Anterior vena cava (tissue), 1 donor: ENCODE measurements around the gene TGFBR1.

DNA sequence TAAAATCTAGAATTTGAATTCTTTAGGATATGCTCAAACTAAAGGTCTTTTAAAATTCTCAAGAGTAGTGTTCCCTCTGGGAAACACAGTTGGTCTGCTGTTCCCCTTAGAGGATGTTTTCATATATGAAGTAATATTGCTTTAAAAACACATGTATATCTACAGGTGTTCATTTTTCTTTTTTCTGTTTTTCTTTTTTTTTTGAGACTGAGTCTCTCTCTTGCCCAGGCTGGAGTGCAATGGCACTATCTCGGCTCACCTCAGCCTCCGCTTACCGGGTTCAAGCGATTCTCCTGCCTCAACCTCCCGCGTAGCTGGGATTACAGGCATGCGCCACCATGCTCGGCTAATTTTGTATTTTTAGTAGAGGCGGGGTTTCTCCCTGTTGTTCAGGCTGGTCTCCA is 2.5 kb downstream of the ANP32B start:
- PRO-cap, result no peak

GRCh38 chr9:98019658-98020209 is 36.6 kb downstream of the ANP32B start:
- PRO-cap, result no peak

DNA sequence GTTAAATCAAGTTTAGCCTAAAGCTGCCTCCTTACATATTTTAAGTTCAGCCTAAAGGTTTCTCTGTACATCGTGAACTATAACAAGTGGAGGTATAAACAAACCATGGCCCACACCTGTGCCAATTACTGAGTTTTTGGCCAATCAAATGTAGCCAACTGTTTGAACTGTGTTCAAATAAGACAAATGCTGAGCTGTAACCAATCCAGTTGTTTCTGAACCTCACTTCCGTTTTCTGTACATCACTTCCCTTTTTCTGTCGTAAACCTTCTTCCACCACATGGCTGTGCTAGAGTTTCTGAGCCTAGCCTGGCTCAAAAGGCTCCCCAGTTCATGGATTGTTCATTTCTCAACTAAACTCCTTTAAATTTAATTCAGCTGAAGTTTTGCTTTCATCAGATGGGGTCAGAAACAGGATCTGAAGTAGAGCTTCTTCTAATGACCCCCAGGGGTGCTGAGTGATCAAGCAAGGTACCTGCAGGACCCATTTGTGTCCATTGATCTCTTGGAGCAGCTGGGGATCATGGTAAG is 11.2 kb upstream of the NANS start:
- PRO-cap, result no peak

DNA sequence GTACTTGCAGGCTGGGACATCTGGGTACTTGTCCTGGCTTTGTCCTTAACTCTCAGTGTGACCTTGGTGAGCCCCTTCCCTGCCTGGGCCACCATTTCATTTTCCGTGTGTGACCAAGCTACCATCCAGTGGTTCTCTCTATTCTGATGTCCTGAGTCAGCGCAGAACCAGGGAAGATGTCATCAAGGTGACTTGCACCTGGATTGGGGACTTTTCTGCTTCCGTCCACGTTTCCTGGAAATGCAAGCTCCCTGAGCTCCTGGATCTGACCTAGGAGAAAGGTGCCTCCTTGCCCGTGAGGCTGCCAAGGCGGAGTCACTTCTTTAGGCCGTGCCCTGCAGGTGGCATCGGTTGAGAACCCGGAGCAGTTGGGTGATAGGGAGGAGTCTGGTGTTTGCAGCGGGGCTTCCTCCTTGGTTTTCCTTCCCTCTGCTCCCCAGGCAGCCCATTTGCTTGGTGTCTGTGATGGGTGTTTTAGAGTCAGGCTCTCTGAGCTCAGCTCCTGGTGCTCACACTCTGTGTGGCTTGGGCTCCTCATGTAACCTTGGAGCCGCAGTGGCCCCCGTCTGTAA is 15.2 kb downstream of the NANS start:
- PRO-cap, result no peak

GRCh38 chr9:98080840-98081930 is 24.7 kb downstream of the NANS start:
- PRO-cap, result no peak

DNA sequence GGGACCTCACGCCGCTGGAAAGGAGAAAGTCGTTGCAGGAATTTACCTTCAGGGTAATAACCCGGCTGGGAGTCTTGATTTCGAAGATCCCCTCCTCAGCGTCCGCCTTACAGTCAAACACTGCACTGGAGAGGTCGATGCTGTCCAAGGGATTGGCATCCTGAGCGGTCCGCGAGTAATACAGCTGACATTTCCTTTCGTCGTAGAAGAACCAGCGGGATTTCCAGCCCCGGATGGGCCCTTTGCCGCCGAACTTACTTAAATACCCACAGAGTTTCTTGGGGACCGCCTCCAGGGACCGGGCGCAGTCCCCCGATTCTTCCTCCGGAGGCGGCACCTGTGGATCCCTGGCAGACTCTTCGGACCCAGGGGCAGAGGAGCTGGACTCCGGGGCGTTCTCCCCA is 320 bp downstream of the TBC1D2 start:
- PRO-cap, result no peak

- PRO-cap, result no peak
Measured at GRCh38 chr9:98781938-98782387, 14.4 kb downstream of the ANKS6 start.

DNA sequence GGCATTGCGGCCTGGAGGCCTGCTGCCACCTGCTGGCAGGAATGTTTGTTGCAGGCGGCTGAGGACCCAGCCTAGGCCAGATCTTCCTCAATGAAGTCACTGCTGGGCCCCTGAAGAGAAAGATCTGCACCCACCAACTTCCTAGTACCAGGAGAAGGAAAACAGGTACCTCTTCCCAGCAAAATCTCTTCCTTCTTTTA is 5.1 kb downstream of the ANKS6 start:
- PRO-cap, result no peak

DNA sequence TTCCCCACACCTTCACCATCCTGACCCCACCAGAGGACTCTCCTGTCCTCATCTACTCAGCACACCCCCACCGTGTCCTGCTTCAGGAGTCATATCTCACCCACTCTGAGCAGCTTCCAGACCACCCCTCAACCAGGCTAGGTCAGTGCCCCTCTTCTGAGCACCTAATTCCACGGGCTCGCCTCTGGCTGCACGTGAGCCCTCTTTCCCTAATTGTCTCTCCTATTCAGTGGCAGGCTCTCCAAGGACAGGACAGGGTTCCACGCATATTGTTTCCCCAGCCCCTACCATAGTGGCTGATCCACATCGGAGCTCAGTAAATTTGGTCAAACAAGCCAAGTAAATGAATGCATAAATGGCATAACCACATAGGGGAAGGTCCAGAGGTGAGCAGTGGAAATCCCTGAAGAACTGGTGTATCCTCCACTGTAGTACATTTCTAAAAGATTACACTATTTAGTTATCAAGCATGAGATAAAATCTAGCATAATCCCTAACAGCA is 4.2 kb downstream of the ANKS6 start:
- PRO-cap, result no peak

DNA sequence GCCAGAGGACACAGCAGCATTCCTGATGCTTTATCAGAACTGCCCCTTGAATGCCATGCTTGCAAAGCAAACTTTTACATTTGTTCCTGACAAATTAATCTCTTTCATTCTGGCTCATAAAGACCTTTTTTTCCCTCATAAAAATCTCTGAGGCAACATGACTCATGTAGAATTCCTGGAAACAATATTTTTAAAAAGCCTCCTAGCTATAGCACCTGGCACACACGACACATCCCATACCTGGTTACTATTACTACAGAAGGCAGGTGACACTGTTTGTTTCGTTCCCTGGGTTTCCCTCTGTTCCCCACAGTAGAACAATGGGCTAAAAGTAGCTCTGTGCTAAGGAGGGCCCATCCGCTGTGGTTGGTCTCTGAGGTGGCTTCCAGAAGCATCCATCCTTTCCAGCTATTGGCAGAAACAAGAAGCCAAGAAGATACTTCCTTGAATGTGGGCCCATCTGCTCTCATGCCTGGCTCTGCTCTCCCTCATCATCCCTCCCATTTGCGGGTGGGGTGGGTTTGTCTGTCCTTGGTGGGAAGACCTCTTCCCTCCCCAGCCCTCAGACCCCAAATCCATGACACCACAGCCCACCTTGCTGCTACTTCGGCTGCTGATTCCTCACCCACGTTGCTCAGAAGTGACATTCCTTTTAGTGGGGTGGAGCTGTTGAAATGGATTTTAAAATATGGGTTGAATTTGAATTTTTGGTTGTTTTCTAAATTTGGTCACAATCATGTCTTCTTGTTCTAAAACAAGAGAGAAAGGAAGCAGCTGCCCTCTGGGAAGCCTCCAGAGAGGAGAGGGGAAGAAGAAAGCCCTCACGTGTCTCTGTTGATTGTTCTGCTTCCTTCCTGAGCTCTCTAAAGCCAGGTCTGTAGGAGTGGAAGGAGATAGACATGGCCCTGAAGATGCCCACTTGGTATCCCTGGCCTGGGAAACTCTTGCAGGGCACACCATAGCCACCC is 59.3 kb downstream of the GALNT12 start:
- PRO-cap, result no peak

DNA sequence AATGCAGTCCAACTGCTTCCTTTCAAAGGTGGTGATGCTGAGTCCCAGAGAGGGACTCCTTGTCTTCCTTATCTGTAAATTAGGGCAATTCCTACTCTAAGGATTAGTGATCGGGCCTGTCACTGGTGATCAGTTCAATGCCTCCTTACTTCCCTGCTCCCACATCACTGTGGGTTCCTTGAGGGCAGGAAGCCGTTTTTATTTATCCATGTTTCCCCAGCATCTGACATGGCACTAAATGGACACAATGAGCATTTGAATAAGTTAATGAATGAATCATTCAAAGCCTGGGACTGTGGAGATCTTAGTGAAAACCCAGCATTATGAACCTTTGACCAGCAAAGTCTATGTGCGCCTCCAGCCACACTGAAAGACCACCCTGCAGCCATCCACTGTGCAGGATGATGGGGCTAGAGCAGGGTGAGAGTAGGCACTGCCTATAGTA is 11.5 kb downstream of the COL15A1 start:
- PRO-cap, result no peak

- PRO-cap, result no peak
Measured at GRCh38 chr9:98973453-98974093, 29.9 kb downstream of the COL15A1 start.

- PRO-cap, result no peak
Measured at GRCh38 chr9:98985696-98986093, 42.0 kb downstream of the COL15A1 start.

DNA sequence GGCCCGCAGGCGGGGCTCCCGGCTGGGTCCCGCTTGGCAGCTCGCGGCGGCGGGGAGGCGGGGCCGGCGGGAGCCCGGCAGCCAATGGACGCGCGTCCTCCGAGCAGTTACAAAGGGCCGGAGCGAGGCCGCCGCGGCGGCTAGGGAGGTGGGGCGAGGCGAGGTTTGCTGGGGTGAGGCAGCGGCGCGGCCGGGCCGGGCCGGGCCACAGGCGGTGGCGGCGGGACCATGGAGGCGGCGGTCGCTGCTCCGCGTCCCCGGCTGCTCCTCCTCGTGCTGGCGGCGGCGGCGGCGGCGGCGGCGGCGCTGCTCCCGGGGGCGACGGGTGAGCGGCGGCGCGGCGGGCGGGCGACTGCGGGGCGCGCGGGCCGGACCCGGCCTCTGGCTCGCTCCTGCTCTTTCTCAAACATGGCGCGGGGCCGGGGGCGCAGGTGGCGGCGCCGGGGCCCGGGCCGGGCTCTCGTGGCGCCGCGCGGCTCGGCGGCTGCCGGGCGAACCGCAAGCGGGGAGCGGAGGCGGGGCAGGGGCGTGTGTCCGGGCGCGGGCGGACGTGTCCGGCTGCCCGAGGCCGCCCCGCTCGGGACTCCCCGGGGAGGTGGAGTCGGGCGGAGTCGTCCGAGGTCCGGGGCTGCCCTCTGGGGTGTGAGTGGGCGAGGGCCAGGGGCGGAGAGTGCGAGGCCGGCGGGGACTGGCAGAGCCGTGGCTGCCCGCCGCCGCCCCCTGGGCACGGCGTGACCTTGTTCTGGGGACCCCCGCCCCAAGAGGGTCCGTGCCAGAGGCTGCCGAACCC is at the start of gene TGFBR1:
Gene TGFBR1, plus strand, starts transcription at position 136 of the 790 bp plus-strand sequence.
- PRO-cap, result bidirectional peak, plus-strand start at position 143 of the sequence, minus-strand start outside the sequence; bidirectional peak, plus-strand start at position 409 of the sequence, minus-strand start at position 381 of the sequence; bidirectional peak, plus-strand start at position 660 of the sequence, minus-strand start at position 586 of the sequence

GRCh38 chr9:99150051-99150671 is 45.2 kb downstream of the TGFBR1 start:
- PRO-cap, result no peak

DNA sequence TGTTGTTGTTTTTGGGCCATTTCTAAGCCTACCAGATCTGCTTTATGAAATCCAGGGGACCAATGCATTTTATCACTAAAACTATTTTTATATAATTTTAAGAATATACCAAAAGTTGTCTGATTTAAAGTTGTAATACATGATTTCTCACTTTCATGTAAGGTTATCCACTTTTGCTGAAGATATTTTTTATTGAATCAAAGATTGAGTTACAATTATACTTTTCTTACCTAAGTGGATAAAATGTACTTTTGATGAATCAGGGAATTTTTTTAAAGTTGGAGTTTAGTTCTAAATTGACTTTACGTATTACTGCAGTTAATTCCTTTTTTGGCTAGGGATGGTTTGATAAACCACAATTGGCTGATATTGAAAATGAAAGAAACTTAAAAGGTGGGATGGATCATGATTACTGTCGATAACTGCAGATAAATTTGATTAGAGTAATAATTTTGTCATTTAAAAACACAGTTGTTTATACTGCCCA is 46.5 kb downstream of the TGFBR1 start:
- PRO-cap, result no peak

GRCh38 chr9:99151897-99152537 is 47.1 kb downstream of the TGFBR1 start:
- PRO-cap, result no peak

- PRO-cap, result no peak
Measured at GRCh38 chr9:99181675-99182202, 40.0 kb downstream of the ALG2 start.

DNA sequence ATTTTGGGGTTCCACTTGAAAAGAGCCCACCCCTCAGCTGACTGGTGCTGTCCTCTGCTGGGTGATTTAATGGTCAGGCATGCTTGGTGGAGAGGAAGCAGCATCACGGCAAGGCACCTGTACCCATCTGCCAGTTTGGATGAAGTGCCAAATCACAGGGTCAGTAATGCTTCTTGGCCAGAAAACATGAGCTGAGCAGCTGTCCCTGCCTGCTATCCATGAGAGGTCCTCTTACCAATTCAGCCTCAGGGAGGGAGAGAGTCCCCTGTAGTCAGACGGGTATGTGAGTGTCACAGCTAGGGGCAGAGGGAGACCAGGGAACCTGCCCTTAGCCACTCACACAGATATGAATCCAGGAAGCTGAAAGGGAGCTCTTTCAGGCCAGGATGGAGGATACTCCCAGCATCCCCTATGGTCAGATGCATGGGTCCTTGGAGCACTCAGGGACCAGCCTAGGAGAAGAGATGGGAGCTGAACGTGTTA is 138.0 kb downstream of the SEC61B start:
- PRO-cap, result no peak

DNA sequence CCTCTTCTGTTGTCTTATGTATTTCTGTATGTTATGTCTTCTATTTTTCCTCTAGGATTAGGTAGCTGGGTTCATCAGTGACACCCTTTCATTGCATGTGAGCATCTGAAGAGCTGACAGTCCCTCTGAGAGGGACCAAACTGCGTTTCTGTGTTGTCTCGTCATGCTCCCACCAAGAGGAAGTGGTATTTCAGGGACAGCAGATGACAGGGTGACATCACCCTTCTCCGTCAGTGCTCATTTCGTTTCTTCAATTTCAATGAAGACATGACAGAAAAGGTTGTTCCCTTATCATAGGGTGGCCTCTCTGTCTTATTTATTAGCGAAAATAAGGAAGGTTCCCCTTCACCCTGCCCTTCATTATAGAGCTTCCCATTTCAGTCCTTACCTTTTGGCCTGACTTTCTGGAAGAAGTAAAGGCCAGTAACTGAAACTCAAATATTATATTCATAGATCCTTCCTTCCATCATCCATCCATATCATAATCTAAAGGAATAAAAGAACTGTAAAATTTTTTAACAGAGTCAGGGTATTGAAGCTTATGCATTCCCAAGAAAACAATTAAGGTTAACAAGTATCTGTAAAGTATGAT is 225.8 kb upstream of the NR4A3 start:
- PRO-cap, result no peak